Airway epithelial cell (primary cell): ENCODE results near the gene NAALADL1.

GRCh38 chr11:64932614-64932958 lies 3.1 kb downstream of the GPHA2 start:
- RAMPAGE, long total RNA, result no peak

GRCh38 chr11:64971681-64971895 lies 320 bp downstream of the MAJIN start:
- RAMPAGE, long total RNA, result no peak

GRCh38 chr11:65043733-65044403 lies 2.9 kb downstream of the SAC3D1 start:
- RAMPAGE, long total RNA, result no peak

GRCh38 chr11:65058382-65058773 lies at the start of gene NAALADL1:
Gene NAALADL1 (minus strand): TSS chr11:65058553.
- RAMPAGE, long total RNA, result no peak

- RAMPAGE, long total RNA, result no peak
These were observed 2.2 kb downstream of the TM7SF2 start for GRCh38 chr11:65113671-65114520.

GRCh38 chr11:65118219-65118774 lies 796 bp upstream of the ZNHIT2 start:
- RAMPAGE, long total RNA, result no peak

DNA sequence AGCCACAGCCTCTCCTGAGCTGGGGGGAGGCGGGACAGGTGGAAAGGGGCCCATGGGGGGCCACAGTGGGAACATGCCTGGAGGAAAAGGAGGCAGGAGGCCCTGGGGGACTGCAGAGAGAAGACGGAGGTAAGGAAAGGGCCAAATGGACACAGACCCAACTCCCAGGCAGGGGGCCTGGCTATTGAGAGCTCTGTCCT lies 4.1 kb downstream of the SYVN1 start:
- RAMPAGE, long total RNA, result no peak

DNA sequence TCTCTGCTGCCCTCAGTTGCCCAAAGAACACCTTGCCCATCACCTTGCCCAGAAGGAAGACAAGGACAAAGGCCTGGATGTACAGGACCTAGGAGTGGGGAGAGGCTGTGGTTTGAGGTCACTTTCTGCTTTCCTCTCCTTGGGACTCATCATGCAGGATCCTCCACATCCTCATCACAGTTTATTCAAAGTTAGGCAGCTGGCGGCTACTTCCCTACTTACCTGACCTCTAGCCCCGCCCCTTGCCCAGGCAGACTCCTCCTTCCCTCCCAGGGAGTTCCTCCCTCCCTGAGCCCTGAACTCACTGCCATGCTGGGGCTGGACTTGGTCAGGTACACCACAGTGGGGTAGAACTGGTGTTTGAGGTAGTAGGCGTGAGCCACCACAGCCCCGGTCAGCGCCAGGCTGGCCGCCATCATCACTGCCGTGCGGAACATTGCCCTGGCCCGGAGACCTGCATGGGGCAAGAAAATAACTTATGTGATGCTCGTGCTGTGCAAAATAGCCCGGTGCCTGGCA lies 1.1 kb downstream of the SYVN1 start:
- RAMPAGE, long total RNA, result no peak

DNA sequence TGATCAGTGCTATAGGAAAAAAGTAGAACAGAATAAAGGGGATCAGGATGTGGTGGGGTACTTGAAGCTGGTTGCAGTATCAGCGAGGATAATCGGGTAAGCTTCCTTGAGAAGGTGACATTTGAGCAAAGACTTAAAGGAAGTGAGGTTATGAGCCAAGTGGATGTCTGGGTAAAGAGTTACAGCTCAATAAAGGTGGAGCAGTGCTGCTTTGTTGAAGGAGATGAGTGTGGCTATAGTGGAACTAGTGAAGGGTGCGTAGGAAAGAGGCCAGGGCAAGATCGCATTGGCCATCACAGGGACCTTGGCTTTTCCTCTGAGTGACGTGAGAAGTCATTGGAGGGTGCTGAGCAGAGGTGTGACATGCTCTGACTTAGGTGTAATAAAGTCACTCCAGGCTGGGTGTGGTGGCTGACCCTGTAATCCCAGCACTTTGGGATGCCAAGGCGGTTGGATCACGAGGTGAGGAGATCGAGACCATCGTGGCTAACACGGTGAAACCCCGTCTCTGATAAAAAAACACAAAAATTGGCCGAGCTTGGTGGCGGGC lies 2.3 kb upstream of the SYVN1 start:
- RAMPAGE, long total RNA, result no peak

DNA sequence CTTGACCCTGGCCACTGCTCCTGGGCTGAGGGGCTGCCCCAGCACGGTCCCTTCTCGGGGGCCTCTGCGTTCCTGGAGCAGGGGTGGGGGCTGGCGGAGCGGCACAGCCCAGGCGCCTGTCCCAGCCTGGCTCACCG lies 184 bp downstream of the CAPN1 start:
- RAMPAGE, long total RNA, result no peak

DNA sequence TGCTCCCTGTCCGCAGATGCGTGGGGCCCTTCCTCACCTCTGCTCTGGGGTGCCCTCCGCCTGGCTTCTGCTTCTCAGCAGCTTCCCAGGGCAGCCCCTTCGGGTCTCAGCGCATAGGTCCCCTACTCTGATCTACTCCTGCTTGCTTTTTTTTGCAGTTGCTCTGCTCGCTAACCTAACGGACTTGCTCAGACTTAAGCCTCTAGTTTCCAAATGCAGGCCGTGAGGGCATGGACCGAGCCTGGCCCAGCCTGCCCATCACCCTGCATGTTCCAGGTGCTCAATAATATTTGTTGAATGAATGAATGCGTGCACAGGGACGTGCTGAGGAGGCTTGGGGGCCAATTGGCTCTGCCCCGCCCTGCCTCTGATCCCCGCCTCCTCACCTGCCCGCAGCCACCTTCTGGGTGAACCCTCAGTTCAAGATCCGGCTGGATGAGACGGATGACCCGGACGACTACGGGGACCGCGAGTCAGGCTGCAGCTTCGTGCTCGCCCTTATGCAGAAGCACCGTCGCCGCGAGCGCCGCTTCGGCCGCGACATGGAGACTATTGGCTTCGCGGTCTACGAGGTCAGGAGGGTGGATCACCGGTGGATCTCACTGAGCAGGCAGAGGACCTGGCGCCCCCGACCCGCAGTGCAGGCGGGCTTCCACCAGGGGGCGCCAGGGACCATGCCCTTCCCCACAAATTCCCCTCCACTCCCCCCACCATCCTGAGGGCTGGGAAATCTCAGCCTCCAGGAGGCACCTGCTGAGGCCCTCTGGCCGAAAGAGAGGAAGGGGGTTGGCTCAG lies 22.8 kb downstream of the CAPN1 start:
- RAMPAGE, long total RNA, result no peak

- RAMPAGE, long total RNA, result no peak
These were observed 20.8 kb upstream of the CDC42EP2 start for GRCh38 chr11:65293634-65294417.

GRCh38 chr11:65329955-65330392 lies 3.7 kb upstream of the DPF2 start:
- RAMPAGE, long total RNA, result no peak

DNA sequence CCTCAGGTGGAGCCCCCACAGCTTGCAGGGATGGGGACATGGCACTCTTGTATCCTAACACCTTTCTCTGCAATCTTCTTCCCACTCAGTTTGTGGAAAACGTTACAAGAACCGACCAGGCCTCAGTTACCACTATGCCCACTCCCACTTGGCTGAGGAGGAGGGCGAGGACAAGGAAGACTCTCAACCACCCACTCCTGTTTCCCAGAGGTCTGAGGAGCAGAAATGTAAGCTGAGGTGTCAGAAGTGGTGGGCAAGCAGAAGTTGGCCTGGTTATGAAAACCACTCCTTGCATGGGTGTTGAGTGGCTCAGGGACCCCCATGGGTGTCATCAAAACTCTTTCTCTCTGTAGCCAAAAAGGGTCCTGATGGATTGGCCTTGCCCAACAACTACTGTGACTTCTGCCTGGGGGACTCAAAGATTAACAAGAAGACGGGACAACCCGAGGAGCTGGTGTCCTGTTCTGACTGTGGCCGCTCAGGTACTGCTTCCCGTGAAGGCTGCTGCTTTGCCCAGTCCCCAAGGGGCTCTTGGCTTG lies 8.9 kb upstream of the TIGD3 start:
- RAMPAGE, long total RNA, result no peak

DNA sequence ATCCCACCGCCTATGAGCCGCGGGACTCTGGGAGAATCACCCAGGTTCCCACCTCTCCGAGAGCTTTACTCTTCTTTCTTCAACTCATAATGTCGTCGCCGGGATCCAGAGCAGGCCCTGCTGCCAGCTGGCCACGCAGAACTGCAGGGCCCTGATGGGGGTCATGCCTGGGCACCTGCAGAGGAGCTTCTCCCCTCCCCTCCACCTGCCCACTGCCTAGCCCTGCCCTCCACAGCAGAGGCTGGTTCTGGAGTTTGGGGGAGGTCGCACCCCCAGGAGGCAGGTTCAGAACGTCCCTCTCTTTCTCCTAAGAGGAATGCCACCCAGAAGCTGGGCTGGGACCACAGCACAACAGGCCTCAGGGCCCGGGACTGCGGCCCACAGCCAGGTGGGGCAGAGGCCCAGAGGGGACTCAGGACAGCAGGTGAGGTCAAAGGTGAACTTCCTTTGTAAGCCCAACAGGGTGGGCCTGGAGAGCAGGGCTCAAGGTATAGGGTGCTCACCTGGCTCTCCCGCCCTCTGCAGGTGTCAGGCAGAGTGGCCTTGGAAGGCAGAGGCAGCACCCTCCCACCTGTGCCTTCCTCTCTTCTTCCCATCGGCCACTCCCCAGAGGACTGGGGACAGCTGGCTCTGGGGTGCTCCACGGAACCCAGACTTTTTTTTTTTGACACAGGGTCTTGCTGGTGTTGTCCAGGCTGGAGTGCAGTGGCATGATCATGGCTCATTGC lies 1.8 kb downstream of the SLC25A45 start:
- RAMPAGE, long total RNA, result no peak

DNA sequence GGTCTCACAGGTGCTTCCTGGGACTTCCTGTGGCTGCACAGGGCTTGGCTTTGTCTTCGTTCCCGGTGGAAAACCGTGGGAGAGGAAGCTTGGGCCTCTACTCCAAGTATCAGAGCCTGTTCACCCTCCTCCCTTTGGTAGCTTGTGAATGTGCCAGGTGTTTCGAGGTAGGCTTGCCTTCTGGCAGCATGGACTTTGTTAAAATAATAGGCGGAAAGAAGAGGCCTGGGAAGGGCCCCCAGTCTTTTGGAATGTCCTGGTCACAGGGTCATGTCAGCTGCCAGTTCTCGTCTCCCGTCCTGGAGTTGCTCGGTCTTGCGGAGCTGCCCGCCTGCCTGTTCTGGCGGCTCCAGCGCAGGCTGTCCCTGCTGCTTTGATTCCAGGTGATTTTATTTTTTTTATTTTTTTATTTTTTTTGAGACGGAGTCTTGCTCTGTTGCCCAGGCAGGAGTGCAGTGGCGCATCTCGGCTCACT lies 26.2 kb downstream of the FRMD8 start:
- RAMPAGE, long total RNA, result no peak

GRCh38 chr11:65416787-65417684 lies 30.6 kb downstream of the FRMD8 start:
- RAMPAGE, long total RNA, result no peak

DNA sequence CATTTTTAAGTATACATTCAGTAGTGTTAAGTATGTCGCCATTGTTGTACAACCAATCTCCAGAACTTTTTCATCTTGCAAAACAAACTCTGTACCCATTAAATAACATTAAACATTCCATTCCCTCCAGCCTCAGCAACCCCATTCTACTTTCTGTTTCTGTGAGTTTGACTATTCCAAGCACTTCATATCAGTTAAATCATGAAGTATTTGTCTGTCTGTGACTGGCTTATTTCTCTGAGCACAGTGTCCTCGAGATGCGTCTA lies 44.4 kb downstream of the FRMD8 start:
- RAMPAGE, long total RNA, result no peak

DNA sequence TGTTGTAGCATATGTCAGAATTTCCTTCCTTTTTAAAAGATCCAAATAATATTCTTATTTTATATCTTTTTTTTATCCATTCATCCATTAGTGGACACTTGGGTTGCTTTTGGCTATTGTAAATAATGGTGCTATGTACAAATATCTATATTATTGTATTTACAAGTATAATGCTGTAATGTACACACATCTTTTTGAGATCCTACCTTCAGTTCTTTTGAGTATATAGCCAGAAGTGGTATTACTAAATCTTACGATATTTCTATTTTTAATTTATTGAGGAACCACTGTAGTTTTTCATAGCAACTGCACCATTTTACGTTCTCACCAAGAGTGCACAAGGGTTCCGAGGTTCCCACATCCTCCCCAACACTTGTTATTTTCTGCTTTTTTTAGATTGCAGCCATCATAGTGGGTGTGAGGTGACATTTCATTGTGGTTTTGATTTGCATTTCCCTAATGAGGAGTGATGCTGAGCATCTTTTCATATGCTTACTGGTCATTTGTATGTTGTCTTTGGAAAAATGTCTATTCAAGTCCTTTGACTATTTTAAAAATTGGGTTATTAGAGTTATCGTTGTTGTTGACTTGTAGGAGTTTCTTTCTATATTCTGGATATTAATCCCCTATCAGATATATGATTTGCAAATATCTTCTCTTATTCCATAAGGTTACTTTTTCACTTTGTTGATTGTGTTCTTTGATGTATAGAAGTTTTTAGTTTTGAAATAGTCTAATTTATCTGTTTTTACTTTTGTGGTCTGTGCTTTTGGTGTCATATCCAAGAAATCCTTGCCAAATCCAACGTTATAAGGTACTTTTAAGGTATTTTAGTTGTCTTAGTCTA lies 45.0 kb downstream of the FRMD8 start:
- RAMPAGE, long total RNA, result no peak

DNA sequence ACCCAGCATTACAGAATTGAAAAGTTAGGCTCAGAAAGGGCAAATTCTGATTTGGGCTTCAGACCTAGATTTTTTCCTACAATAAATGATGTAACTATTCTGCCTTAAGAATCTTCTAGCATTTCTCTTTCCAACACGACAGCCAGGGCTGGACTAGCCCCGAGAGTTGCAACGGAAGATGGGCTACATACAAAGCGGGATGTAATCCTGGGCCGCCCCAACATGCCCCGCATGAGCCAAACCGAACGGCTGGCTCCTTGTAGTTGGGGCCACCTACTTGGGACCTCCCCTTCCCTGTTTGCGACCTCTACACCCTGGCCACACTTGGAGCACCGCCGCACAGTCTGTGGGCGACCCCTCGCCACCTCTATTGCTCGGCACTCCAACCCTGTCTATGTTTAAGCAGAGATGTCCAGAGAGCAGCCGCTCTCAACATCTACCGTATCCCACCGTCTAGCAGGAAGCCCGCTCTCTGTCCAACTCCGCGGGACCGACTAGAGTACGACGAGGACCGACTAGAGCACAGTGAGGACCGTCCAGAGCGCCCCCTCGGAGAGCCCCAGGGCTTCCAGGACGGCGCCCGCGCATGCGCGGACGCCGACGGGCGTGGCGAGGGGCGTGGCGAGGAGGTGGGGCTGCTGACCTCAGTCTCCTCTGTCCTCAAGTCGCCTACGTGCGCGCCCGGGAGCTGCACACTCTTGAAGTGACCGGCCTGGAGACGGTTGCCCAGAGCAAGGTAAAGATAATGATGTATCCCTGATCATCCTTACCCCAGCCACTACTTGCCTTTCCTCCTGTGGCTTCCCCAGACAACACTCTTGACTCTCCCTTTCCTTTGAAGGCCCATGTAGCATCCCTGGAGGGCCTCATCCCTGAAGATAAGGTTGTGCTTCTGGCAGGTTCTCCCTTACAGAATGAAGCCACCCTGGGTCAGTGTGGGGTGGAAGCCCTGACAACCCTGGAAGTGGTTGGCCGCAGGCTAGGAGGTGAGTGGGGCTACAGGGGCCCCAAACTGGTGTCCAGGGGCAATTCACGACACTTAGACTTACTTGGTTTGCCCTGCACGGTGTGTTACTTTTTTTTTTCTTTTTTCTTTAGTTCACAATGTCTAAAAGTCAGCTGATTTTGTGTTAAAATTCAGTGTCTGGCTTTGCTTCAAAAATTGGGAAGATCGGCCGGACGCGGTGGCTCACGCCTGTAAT lies 68.6 kb downstream of the FRMD8 start:
- RAMPAGE, long total RNA, result no peak